Mesenchymal stem cell of Wharton's jelly (primary cell): ENCODE results near the genes CDH26 and RBBP8NL.

GRCh38 chr20:59043761-59044262, 1.2 kb upstream of the PRELID3B start:
- CAGE, long polyA plus RNA: no peak

DNA sequence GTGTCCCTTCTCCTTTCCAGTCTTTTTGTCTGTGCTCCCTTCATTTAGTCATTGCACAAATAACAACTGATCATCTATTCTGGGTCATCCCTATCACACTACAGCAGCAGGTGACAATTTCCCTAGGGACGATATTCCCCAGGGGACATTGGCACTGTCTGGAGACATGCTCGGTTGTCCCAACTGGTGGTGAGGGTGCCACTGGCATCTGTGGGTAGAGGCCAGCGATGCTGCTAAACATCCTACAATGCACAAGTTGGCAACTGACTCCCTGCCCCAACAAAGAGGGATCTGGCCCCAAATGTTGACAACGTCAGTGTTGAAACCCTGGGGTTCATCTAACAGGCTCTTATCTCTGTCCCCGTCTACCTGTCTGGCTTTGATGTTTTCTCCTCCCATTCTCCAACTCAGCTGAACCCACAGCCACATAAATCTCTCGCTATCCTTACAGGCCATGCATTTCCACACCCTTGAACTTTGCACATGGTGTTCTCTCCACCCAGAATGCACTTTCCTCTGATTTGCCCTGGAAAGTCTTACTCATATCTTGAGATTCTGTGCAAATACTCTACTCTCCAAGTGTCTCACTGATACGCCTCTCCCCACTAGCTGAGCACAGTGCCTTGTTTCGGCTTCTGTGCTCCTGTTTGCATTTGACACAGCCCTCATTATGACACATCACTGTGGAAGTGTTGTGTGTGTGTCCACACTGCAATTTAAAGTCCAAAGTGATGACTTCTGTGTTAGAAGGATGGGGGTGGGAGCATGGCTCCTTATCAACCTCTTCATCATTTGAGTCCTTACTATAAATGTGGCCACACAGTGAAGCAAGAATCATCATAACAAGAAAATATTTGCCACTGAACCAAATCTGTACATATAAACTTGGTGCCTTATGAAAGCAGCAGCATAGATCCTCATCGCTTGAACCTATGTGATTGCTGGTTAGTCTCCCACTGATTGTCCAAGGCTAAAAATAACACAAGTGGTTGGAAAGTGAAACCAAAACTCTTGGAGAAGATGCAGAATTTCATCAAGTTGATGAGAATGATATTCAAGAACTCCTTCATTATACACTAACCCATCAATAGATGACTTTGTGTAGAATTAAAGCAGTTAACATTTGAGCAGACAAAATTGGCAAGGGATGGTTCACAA, 5.4 kb upstream of the PRELID3B start:
- CAGE, long polyA plus RNA: no peak

- CAGE, long polyA plus RNA: no peak
Measured at GRCh38 chr20:59120919-59121412, 42.7 kb upstream of the ZNF831 start.

GRCh38 chr20:59177680-59178429, 14.2 kb downstream of the ZNF831 start:
- CAGE, long polyA plus RNA: no peak

- CAGE, long polyA plus RNA: no peak
Measured at GRCh38 chr20:59179105-59179682, 15.6 kb downstream of the ZNF831 start.

- CAGE, long polyA plus RNA: no peak
Measured at GRCh38 chr20:59771723-59772088, 161.7 kb downstream of the SYCP2 start.

DNA sequence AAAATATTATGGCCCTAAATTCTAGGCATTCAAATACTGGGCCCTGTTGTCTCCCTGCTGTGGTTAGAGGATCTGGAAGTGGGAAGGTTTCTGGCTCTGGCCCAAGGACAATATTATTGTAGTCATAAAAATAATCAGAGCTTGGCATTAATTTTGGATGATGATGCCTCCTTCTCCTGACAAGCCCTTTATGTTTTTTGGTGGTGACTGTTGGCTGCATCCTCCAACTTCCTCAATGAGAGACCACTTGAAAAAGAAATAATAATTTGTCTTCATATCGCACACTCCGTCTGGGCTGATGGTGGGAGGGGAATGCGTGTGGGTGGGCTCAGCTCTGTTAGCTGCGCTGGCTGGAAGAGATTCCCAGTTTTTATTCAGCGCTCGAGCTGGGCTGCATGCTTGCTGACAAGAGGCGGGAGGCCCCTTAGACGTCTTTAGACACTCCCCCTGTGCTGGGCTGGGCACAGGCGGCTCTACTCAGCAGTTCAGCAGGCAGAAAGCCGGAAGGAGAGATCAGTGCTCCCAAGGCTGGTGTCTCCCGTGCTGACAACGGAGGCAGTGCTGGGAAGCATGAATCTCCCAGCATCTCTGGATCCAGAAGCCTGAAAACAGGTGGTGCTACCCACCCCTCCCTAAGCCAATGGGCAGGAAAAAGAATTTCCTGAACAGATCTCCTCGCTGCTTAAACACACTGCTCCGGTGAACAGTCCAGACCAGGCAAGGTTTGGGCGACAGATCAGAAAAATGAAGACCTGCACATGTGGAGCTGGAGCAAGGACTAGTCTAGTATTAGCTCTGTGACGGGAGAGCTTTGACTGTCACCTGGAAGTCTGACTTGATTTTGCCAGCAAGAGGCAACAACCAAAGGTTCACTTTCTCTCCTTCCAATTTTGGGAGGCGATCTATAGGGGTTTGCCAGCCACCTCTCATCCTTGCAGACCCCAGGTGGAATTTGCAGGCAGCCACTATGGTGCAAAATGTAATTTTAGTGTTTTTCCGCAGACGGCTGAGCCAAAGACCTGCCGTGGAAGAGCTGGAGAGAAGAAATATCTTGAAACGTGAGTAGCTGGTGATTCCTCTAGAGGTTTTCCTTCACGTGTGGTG, 97.6 kb downstream of the SYCP2 start:
- CAGE, long polyA plus RNA: no peak

- CAGE, long polyA plus RNA: no peak
Measured at GRCh38 chr20:59836607-59837042, 96.8 kb downstream of the SYCP2 start.

GRCh38 chr20:59958055-59959189, at the start of gene CDH26:
Gene CDH26 (plus strand): TSS chr20:59958423.
- CAGE, long polyA plus RNA: no peak

DNA sequence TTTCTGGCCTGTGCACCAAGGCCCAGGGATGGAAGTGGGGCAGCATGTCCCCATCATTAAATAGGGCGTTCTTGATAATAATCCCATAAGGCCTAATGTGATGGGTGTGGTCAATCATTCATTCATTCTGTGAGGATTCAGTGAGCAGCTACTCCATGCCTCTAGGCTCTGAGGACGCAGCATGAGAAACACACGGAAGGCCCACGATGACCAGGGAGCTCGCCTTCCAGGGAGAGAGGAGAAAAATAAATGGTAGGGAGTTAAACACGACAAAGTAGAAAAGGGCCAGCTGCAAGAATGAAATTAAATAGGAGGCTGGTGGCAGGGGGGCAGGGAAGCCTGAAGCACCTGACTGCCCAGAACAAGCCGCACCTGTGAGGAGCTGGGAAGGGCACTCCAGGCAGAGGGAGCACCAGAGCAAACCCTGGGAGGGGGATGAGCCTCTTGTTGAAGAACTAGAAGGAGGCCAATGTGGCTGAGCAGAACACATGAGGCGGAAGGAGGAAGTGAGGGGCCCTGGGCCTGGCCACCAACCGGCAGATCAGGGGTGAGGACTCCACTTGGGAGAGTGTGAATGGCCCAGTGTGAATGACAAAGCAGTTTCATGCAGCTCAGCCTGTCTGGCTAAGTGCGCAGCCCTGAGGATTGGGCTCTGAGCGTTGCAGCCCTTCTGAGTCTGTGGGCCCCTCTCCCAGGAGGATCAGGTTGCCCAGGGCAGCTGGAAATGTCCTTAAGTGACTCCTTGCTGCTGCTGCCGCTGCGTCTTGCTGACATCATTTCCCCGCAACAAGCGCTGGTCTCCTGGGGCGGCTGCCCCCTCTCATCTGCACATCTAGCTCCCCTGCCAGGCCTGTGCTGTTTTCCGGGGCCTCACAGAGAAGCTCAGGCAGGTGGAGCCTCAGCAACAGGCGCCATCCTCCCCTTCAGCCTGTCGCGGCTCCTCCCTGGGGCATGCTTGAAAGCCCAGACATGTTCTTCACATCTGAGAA, 99.9 kb downstream of the CDH26 start:
- CAGE, long polyA plus RNA: no peak

- CAGE, long polyA plus RNA: no peak
Measured at GRCh38 chr20:62040152-62040687, 25.5 kb downstream of the TAF4 start.

DNA sequence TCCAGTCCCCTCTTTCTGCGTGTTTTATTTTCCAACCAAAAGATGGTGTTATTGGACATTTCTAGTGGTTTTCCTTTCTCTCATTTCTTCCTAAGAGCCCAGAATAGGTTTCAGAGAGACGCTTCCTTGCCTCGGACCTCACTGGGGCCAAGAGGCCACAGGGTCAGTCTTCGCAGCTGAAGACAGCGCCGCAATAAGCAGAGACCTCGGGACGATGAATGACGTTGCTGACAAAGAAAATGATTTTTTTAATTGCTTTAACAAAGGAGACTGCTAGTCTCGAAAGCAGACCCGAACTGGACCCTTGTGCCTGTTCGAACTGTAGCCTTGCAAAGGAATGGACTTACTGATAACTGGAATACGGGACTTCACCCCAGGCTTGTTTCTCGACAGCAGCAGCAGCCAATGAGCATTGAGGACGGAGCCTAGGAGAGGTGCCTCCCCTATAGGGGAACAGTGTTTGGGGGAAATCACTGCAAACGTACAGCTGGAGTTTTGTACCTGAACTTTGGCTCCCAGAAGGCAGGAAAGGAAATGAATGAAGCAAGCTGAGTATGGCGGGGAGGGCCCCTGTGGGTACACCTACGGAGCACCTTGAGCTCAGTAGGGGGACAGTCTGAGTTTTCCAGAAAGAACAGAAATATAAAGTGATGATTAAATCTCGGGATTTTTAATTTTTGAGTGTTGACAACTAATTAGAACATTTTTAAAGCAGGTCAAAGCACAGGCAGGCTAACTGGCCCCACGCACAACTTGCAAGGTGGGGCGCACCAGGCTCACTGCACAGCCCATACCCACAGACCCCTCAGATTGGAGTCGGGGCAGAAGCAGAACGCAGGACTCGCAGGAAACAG, 1.4 kb upstream of the TAF4 start:
- CAGE, long polyA plus RNA: no peak

DNA sequence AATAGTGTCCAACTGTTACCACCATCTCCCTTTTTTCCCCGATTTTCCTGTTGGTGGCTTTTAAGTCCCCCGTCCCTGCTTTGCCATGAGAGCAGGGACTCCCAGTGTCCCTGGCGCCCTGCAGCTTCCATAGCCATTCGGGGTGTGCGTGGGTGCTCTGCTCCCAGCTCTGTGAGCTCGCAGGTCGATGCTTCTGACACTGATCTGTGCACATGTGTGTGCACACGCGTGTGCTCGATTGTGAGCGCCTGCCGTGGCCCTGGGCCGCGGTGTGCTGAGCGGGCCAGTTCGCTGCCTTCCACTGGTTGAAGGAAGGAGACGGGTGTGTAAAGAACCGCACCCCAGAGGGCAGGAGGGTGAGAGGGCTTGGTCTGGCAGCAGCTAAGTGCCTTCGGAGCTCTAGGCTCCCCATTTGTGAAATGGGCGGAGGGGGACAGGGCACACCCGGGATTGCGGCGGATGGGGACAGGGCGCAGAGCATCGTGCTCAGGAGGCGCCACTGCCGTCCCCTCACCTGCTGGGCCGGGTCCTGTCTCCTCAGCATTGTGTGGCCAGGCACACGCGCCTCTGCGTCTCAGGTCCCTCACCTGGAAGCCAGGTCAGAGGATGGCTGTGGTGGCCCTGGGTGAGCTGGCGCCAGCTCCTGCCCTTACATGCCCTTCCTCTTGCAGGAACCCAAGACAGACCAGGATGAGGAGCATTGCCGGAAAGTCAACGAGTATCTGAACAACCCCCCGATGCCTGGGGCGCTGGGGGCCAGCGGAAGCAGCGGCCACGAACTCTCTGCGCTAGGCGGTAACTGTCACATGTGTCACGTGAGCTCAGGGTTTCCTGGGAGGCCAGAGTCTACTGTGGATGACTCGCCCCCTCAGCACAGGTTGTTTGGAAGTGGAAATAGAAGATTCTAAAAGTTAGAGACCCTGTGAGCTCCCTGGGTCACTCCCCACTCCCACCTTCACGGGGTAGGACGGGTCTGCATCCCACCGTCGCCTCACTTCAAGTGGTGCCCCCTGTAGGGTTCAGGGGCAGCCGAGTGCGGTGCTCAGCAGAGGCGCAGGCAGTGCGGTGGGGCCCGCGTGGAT, 3.1 kb downstream of the ADRM1 start:
- CAGE, long polyA plus RNA: no peak

- CAGE, long polyA plus RNA: no peak
Measured at GRCh38 chr20:62356271-62356778, 10.8 kb downstream of the LAMA5 start.

DNA sequence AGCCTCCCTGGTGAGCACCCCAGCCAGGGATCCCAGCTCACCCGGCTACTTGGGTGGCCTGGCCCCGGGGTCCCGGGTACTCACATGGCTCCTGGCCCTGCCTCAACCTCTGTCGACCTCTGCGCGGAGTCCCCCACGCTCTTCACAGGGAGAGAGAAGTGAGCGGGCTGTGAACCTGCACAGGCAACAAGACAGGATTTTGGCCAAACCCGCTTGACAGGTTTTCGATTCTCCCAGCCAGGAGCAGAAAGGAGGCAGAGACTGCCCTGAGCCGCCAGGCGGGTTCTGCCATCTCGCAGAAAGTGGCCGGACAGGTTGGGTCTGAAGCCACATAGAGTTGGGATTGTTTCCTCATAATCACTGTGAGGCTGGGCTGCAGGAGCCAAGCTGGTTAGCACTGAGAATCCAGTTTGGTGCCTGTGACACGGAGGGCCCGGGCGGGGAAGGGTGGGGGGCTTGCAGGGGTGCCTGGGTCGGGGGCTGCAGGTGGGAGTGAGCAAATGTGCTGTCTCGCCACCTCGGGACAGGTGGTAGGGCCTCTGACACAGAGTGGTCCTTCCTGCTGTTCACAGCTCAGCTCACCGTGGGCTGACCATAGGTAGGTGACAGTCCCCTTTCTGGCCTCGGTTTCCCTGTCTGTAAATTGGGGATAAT, at the start of gene RBBP8NL:
Gene RBBP8NL, minus strand, starts transcription at position 164 of the 654 bp plus-strand sequence.
- CAGE, long polyA plus RNA: no peak

GRCh38 chr20:62494598-62495057, 18.8 kb upstream of the GATA5 start:
- CAGE, long polyA plus RNA: no peak

GRCh38 chr20:62646677-62647597, 4.6 kb downstream of the SLCO4A1 start:
- CAGE, long polyA plus RNA: no peak

DNA sequence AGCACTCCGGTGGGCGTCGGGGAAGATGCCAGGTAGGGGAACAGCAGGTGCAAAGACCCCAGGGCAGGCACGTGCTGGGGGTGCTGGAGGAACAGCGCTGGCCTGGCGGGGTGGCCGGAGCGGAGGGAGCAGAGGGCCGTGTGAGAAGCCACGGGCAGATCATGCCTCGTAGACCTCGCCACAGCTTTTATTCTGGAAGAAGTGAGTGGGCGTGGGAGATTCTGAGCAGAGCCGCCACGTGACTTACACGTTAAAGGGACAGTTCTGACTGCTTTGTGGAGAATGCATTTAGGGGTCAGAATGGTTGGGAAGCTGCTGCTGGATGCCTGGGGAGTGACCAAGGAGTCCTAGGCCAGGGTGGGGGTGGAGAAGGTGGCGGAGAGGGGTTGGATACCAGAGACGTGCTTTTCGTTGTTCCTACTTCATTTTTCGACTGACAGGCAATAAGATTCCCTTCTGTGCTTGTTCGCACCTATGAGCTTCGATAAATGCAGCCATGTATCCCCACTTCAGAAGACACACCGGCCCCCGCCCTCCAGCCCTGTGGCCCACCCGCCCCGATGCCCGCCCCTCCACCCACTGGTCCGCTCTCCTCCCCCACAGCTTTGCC, 9.5 kb downstream of the NTSR1 start:
- CAGE, long polyA plus RNA: no peak

- CAGE, long polyA plus RNA: no peak
Measured at GRCh38 chr20:62814065-62815293, 2.4 kb upstream of the COL9A3 start.

- CAGE, long polyA plus RNA: no peak
Measured at GRCh38 chr20:63101647-63102968, 95.3 kb upstream of the BHLHE23 start.